Colon Carcinoma Metastatic in the Lung (tissue), 2 donors: ENCODE results near the gene INPPL1.

- PRO-cap, 2 experiments = peak in 2 of 2 experiments; most common minus-strand start chr11:71787283 (in 2)
These were observed 46.0 kb upstream of the DEFB108B start for GRCh38 chr11:71786932-71787434.

DNA sequence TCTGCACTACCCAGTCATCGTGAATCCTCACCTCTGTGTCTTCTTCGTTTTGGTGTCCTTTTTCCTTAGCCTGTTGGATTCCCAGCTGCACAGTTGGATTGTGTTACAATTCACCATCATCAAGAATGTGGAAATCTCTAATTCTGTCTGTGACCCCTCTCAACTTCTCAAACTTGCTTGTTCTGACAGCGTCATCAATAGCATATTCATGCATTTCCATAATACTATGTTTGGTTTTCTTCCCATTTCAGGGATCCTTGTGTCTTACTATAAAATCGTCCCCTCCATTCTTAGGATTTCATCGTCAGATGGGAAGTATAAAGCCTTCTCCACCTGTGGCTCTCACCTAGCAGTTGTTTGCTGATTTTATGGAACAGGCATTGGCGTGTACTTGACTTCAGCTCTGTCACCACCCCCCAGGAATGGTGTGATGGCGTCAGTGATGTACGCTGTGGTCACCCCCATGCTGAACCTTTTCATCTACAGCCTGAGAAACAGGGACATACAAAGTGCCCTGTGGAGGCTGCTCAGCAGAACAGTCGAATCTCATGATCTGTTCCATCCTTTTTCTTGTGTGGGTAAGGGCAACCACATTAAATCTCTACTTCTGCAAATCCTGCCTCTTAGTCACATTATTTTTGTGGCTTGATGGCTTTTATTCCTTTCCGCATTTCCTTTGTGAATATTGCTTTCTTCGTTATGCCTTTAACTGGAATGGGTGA lies 15.8 kb downstream of the DEFB131B start:
- PRO-cap, 2 experiments = no peak in any of the 2 experiments

DNA sequence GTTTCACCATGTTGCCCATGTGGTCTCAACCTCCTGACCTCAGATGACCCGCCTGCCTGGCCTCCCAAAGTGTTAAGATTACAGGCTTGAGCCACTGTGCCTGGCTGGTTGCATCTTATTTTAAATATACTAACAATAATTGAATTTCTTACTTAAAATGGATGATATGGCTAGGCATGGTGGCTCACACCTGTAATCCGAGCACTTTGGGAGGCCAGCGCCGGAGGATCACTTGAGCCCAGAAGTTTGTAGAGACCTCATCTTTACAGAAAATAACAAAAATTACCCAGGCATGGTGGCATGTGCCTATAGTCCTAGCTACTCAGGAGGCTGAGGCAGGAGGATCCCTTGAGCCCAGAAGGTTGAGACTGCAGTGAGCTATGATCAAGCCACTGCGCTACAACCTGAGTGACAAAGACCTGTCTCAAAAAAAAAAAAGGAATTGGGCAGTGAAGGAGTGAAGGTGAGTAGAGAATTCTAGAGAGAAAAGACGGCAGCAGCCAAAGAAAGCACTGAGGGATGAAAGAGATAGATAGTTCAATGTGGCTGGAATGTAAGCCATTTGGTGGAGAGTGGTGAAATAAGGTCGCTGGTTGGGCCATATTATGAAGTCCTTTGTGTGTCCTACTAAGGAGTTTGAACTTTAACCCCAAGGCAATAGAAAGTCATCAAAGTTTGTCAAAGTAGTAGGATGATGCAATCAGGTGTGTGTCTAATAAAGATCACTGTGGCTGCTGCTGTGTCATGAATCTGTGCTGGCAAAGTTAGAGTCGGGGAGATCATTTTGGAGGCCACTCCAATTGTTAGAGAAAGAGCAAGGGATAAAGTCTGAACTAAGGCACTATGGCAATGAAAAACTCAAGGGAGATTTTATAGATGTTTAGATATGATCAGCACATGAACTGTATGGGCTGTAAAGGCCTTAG lies 18.5 kb downstream of the RNF121 start:
- PRO-cap, 2 experiments = no peak in any of the 2 experiments

GRCh38 chr11:72002787-72003470 lies 4.2 kb downstream of the IL18BP start:
- PRO-cap, 2 experiments = no peak in any of the 2 experiments

DNA sequence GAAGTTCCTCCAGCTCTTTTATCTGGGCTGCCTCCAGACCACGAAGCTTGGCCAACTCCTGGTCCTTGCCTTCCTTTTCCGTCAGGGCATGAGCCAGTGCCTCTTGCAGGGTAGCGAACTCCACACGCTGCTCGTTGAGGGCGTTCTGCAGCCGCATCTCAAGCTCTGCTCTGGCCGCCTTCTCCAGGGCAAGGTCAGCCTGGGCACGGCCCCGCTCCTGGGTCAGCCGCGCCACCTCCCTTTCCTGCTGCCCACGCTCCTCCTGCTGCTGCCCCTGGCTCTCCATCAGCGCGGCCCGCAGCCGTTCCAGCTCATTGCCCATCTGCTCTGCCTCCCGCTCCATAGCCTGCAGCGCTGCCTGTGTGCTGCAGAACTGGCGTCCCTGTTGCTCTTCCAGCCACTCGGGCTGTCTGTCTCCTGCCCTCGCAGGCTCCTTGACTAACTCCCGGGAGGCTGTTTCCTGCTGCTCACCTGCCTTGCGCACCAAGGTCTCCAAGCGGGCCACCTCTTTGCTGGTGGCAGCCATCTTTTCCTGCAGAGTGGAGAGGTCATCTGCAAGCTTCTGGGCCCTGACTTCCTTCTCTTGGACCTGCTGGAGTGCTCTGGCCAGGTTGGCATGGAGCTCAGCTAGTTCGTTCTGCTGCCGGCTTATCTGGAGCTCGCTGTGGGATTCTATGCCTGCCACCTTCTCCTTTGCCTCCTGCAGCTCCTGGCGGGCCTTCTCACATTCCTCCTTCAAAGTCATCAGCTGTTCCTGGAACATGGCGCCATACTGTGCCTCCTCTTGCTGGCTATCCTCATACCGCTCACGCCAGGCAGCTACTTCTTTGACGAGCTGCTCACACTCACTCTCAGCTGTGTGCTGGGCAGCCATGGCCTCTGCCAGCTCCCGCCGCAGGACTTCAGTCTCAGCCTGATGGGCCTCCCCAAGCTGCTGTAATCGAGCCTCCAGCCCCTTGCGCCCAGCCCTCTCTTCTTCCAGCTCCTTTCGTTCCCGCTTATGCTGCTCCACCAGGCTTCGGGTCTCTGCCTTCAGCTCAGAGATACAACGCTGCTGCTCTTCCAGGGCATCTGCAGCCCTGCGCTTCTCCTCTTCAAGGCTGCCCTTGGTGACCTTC lies 15.9 kb downstream of the IL18BP start:
- PRO-cap, 2 experiments = no peak in any of the 2 experiments

DNA sequence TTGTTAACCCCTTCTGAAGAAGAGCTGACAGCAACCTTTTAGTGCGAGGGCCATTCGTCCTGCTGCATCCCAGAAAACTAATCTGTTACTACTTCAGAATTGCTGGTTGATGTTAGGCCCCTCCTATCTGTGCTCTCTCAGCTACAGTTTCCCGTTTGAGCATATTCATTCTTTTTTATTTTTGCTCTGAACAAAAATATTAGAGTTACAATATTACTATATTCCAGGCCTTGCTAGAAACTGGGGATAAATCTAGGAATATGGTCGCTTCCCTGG lies 410 bp upstream of the ANAPC15 start:
- PRO-cap, 2 experiments = no peak in any of the 2 experiments

GRCh38 chr11:72208997-72209385 lies 7.6 kb upstream of the FOLR2 start:
- PRO-cap, 2 experiments = no peak in any of the 2 experiments

- PRO-cap, 2 experiments = no peak in any of the 2 experiments
These were observed 1.2 kb downstream of the FOLR2 start for GRCh38 chr11:72217746-72218264.

- PRO-cap, 2 experiments = peak in 2 of 2 experiments; most common plus-strand start chr11:72224777 (in 1); most common minus-strand start chr11:72224754 (in 2)
These were observed at the start of gene INPPL1 for GRCh38 chr11:72224544-72225645. INPPL1 (plus strand) TSS chr11:72224767.

- PRO-cap, 2 experiments = no peak in any of the 2 experiments
These were observed 36.9 kb upstream of the CLPB start for GRCh38 chr11:72471231-72471726.

DNA sequence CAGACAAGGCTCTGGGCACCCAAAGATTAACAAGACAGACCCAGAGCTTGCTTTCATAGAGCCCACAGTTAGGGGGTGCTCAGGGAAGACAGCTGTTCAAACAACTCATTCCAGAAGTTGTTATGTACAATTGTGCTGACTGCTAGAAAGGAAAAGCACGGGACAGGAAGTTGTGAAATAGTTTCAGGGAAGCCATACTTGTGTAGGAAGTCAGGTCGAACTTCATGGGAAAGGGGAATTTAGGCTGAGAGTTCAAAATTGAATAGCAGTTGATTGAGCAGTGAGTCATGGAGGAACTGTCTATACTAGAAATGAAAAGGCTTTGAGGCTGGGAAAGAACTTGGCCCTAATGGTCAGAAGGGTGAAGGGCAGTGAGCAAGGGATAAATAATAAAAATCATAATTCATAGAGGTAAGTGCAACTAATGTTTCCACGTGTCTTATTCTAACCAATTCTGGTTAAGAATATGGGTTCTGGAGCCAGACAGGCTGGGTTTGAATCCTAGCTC lies 49.5 kb upstream of the CLPB start:
- PRO-cap, 2 experiments = no peak in any of the 2 experiments

DNA sequence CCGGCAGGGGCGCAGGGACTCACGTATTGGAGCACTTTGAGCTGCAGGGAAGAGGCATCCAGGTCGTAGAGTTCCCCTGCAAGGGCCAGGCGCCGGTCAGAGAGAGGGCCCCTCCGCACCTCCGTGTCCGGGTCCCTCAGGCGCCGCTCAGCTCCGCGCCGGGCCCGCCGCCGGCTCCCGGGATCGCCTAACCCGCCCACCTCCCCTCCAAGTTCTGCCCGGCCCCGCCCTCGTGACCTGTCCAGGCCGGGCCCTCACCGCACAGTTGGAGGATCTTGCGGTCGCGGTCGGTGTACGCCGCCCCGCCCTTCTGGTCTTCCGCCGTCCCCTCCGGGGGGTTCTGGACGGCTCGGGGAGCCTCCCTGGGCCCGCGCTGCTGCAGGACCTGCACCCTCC lies 84.1 kb downstream of the PDE2A start:
- PRO-cap, 2 experiments = no peak in any of the 2 experiments

GRCh38 chr11:72614902-72615309 lies 59.3 kb downstream of the PDE2A start:
- PRO-cap, 2 experiments = no peak in any of the 2 experiments

GRCh38 chr11:72675956-72677077 lies 2.1 kb upstream of the PDE2A start:
- PRO-cap, 2 experiments = no peak in any of the 2 experiments

DNA sequence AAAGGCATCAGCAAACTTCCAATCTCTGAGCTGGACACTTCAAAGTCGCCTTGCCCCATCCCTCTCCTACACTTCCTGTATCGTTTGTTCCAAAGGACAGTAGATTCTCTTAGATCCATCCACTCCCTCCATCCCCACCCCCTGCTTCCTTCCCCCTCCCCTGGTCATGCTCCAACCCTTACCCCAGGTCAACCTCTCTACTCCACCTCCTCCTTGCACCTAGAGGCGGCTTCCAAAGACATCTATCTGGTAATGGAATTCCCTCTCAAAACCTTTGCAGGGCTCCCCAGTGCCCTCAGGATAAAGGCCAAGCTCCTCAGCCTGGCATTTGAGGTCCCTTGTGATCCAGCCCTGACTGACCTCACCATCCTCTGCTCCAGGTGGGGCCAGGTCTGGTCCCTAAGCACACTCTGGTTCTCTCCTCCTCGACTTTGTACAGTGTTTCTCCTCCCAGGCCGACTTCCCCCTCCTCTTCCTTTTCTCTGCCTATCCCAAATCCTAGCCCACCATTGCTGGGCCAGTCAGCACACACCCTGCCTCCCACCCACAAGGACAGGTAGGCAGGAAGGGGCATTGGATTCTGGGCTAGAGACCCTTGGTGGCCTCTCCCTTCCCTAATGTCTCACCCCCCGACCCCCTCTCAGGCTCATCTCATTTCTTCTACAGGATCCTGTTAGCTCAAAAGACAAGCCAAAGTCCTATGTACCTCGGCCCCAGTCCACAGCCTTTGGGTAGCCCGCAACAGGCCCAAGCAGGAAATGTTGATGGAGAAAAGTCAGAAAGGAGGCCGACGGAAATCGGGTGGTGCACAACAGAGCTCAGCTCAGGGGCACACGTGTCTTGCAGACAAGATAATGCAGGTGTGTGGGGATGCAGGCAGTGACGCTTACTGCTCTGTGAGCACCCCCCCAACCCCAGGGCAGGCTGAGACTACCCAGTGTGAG lies 3.9 kb upstream of the PDE2A start:
- PRO-cap, 2 experiments = no peak in any of the 2 experiments

DNA sequence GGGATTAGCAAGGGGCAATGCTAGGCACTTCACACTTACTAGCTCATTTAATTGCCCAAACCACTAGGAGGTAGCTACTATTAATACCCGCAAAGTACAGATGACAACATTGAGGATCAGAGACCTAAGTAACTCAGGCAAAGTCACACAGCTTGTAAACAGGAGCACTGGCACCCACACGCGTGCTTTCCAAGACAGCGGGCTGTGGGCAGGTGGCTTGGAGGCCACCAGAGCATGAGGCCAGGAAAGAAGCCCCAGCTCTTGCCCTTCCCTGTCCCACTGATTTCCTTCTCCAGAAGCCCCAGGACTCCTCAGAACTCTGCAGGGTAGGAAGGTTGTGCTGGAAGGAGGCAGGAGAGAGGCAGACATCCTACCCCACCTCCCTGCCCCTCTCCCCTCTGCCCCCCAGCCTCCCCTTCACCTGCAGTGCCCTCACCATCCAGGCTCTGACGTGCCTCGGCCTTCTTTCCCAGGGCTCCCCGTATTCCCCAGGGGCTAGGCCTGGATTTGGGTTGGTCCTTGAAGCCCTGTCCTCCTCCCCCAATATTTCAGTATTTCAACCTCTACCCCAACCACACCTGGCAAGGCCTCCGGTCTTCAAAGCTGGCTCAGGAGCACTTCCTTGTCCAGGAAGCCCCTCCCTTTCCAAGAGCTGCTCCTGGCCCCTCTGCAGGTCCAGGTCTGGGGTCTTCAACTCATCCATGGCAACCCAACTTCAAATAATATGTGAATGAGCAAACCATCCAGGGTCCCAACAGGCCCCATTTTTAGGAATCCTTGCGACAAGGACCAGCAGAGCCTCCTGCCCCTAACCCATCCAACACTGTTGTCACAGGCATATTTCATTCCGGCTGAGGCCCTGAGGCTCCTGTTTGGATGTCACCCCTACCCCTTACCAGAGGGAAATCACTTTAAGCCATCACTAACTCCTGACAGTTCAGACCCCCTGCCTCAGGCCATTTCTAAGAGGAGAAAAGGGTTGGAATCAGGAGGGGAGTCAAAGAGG lies 8.6 kb upstream of the PDE2A start:
- PRO-cap, 2 experiments = no peak in any of the 2 experiments

GRCh38 chr11:72694805-72695156 lies 20.6 kb upstream of the PDE2A start:
- PRO-cap, 2 experiments = no peak in any of the 2 experiments

DNA sequence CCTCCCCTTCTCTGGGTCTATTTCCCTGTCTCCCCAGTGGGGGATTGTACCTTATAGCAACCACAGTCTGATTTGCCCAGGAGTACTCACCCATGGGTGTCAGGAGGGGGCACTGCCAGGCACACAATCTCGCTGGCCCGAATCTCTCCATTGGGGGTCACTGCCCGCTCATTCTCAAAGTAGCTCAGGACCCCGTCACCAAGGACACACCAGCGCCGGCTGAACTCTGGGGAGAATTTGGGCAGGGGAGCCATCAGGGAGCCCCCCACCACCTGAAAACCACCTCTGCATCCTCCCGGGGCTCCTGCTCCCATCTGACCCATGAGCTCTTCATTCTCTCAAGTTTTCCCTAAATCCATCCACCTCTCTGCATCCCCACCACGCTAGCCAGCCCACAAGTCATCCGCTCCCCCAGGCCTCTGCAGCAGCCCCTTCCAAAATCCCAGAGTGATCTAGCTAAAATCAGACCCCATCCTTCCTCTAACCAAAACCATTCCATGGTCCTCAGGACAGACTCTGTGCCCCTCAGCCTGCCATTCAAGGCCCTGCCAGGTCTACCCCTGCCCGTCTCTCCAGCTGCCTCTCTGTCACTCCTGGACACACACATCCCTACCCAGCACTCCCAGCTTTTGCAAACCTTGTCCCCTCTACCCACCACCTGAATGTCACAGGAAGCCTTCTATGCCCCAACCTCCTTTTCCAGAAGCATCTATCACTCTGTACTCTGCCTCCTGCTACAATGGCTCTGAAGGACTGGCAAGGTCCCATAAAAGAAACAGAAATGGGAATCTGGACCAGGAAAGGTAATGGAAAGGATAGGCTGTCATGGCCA lies 25.3 kb upstream of the PDE2A start:
- PRO-cap, 2 experiments = no peak in any of the 2 experiments

GRCh38 chr11:72718966-72719531 lies 33.2 kb downstream of the ARAP1 start:
- PRO-cap, 2 experiments = no peak in any of the 2 experiments

DNA sequence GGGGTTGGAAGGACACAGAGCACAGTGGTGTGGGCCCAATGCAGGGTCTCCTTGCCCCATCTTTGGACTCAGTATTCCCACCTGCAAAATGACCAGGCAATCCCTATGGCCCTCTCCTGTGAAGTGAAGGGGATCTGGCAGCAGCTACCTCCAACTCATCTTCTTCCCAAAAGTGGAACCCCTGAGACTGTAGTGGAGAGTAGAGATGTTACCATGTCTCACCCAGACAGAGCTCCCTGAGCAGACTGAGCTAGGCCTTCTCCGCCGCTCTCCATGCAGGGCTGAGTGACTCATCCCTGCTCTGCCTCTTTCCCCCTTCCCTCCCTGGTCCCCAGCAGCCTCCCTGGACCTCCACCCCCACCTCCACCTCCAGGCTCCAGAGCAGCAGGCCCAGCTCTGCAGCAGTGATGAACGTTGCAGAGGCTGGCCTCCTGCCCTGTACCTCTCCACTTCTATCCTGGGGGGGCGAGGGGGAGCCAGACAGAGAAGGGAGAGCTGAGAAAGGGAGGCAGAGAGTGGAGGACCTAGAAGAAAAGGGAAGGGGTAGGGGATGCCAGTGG lies 19.2 kb upstream of the ARAP1 start:
- PRO-cap, 2 experiments = no peak in any of the 2 experiments